ENCODE results near the genes WTIP, FXYD5, LSR and FFAR1.

- RRBS: 3% methylated on average over 66 of the region's 142 CpGs
Measured at GRCh38 chr19:34481418-34482335, at the start of gene WTIP. WTIP (plus strand) TSS chr19:34481758.

DNA sequence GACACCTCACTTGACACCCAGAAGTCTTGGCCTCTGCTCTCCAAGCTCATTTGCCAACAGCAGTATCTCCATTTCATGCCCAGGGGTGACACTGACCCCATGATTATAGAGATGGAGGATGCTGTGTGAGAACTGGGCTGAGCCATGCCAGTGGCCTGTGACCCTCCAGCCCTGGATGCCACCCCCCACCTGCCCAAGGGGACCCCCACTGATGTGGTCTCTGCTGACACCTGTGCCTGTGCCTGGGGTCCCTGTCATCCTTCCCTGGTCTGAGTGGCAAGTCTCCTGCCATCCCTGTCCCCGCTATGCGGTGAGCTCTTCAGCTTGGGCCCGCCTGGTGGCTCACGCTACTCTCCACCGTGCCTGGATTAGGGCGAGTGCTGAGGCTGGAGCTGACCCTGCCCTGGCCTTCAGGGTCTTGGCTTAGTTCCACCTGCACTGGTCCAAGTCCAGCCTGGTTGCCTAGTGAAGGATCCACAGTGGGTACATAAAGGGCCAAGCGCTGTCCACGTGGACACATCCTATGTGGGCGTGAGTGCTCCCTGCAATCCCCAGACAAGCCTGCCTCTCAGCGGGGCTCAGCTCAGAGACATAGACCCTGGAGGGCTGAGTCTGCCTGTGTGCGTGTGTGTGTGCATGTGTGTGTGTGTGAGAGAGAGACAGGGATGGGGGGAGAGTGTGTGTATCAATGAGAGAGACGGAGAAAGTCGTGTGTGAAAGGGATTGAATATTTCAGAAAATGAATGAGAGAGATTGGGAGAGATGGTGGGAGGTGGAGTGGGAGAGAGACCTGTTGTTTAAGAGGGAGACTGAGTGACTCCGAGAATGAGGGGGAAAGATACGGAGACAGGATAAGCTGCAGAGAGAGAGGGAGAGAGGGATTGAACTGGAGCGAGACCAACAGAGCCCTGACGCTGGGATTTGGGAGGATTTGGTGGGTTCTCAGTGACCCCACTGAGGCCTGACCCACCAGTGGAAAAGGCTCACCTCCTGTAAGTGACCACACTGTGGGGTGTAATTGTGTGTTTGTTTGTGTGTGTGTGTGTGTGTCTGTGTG lies 22.1 kb downstream of the WTIP start:
- RRBS: no CpG with 5 or more reads among the region's 17 CpGs

GRCh38 chr19:34676576-34677150 lies 296 bp downstream of the SCGB2B2 start:
- RRBS: no CpG with 5 or more reads among the region's 17 CpGs

GRCh38 chr19:34732822-34733097 lies 1.3 kb upstream of the ZNF181 start:
- RRBS: no CpG with 5 or more reads among the region's 10 CpGs

- RRBS: 74% methylated on average over 5 of the region's 28 CpGs
Measured at GRCh38 chr19:34832793-34833221, 59.8 kb upstream of the ZNF599 start.

DNA sequence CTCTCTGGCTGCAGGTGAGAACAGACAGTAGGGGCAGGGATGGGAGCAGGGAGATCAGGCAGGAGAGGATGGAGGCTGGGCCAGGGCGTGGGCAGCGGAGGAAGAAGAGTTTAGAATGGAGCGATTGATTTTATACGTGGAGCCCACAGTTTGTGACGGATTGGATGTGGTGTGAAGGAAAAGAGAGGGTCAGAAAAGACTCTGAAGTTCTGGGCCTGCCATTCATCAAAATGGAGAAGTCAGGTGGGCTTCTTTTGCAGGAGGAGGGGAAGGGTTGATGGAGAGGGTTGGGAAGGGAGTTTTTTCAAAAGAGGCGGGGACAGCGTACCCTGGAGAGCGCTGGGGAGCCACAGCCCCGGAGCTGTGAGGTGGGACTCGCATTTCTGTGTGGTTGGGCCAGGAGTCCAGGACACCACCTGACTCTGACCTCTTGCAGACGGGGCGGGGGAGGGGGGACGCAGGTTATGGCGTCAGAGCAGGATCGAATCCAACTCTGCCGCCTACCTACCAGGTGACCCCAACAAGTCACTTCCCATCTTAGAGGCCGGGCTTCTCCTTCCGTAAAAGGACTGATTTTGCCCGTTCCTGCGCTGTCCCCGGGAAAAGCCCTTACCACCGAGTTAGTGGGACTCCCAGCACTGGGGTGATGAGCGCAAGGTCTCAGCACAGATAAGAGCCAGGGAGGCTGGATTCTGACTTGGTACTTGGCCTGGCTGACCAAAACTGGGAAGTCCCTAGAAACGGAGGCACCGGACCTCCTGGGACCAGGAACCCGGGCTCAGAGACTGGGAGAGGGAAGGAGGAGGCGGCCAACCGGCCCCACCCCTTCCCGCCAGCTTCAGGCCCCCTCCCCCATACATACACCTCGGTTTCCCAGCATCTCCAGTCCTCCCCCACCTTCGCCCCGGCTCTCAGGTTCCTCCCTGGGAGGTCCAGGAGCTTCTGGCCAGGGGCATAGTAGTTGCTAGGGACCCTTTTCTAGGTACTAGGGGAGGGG lies 756 bp upstream of the GRAMD1A start:
- RRBS: 10% methylated on average over 8 of the region's 32 CpGs

- RRBS: no CpG with 5 or more reads among the region's 38 CpGs
Measured at GRCh38 chr19:35012921-35014086, 13.2 kb downstream of the GRAMD1A start.

DNA sequence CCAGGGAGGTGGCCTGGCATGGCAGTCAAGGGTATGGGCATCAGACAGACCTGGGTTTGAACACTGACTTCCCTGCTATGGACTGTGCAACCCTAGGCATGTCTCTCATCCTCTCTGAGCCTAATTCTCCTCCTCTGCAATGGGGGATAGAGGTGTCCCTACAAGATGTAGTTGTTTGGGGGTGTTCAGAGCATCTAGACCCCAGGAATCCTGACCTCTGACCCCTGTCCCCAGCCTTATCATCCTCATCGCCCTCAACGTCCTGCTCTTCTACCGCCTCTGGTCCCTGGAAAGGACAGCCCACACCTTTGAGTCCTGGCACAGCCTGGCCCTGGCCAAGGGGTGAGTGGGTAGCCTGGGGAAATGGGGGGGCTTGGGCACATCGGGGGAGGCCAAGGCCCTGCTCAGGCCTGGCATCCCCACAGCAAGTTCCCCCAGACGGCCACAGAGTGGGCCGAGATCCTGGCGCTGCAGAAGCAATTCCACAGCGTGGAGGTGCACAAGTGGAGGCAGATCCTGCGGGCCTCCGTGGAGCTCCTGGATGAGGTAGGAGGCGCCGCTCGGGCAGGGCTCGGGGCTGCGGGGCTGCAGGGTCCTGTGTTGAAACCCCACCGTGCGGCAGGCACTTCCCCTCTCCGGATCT lies 7.1 kb upstream of the SCN1B start:
- RRBS: no CpG with 5 or more reads among the region's 18 CpGs

DNA sequence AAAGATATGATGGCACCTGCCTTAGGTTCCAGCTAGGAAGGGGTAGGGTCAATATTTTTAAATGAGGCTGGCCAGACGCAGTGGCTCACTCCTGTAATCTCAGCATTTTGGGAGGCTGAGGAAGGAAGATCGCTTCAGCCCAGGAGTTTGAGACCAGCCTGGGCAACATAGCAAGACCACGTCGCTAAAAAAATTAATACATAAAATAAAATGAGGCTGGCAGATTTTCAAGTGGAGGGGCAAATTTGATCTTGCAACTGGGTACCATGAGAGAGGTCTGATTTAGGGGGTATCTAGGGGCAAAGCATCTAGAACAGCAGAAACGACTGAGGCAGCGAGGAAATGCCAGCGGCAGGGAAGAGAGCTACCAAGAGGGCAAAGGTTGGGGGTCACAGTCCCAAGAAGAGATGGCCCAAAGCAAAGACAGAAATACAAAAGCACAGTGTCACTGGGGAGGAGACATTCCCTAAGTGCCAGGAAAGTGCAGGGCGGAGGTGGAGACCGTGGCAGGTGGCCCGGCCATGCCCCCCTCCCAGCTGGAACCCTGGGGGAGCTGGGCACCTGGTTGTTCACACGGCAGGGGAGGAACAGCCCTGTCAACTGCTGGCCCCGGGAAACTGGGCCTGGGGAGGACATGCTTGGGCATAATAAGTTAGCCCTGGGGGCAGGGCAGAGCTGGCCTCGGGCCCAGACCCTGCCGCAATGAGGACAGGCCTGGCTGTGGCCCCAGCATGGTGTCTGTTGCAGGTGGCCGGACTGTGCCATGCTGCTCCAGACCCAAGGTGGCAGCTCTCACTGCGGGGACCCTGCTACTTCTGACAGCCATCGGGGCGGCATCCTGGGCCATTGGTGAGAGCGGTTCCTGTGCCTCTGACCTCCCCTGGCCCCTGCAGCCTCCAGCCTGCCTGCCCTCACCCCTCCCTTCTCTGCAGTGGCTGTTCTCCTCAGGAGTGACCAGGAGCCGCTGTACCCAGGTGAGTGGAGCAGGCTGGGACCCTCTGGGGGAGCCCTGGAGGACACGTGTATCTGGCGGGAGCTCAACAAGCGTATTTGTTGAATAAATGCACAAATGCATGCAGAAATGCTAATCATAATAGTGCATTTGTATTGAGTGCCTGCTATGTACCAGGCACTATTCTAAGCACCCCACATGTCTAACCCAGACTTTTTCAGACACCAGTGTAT lies 7.4 kb downstream of the HPN start:
- RRBS: 34% methylated on average over 2 of the region's 23 CpGs

- RRBS: 81% methylated on average over 4 of the region's 22 CpGs
Measured at GRCh38 chr19:35109399-35110068, 6.1 kb upstream of the FXYD3 start.

DNA sequence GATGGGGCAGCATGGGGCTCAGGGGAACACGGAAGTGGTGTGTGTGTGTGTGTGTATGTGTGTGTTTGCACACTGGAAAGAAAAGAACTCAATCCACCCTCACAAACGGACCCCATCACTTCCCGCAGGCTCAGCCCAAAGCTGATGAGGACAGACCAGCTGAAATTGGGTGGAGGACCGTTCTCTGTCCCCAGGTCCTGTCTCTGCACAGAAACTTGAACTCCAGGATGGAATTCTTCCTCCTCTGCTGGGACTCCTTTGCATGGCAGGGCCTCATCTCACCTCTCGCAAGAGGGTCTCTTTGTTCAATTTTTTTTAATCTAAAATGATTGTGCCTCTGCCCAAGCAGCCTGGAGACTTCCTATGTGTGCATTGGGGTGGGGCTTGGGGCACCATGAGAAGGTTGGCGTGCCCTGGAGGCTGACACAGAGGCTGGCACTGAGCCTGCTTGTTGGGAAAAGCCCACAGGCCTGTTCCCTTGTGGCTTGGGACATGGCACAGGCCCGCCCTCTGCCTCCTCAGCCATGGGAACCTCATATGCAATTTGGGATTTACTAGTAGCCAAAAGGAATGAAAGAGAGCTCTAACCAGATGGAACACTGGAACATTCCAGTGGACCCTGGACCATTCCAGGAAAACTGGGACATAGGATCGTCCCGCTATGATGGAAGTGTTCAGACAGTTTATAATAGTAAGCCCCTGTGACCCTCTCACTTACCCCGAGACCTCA lies 7.9 kb downstream of the FXYD3 start:
- RRBS: no CpG with 5 or more reads among the region's 10 CpGs

DNA sequence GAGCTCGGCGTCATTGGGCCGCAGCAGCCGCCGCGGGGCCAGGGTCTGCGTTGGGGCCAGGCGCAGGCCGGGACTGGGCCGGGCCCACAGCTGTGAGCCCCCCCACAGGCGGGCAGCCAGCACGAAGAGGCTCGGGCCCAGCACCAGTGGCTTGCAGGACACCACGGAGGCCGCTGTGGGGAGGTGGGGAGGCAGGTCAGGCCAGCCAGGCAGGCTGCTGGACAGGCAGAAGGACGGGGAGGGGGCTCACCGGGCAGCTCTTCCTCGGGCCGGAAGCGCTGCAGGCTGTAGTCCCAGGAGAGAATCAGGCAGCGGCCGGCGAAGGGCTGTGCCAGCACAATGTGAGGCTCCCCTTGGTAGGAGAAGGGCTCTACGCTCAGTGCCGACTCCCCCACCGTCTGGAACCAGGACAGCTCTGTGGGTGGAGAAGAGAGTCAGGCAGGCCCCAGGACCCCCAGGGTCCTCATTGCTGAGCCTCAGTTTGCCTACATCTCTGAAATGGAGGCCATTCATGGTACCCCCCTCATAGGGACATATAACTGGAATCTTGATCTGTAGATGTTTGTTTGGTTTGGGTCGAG lies 8.2 kb downstream of the LGI4 start:
- RRBS: 35% methylated on average over 4 of the region's 27 CpGs

DNA sequence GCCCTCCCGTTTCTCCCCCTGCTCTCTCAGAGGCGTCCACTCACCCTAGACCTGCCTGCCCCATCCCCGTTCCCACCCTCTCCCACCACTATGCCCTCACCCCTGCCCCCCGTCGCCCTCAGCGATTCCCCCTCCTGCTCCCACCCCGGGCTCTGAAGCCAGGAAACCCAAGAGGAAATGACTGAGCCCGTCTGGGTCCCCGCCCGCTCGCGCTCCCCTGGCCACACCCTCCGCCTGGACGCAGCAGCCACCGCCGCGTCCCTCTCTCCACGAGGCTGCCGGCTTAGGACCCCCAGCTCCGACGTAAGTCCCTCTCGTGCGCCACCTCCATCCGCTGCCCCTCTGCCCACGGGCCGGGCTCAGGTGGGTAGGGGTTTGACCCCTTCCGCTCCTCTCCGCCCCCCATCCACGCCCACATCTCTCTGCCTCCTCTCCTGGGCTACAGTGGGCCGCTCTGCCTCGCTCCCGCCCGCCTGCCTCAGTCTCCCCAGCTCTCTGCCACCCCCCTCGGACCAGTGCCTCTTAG lies at the start of gene FXYD5:
FXYD5 (plus strand) TSS at position 229 of the 526 bp plus-strand sequence.
- RRBS: 6% methylated on average over 6 of the region's 34 CpGs

GRCh38 chr19:35156399-35157073 lies 2.0 kb downstream of the FXYD5 start:
- RRBS: no CpG with 5 or more reads among the region's 9 CpGs

GRCh38 chr19:35175804-35176091 lies 21.2 kb downstream of the FXYD5 start:
- RRBS: no CpG with 5 or more reads among the region's 4 CpGs

DNA sequence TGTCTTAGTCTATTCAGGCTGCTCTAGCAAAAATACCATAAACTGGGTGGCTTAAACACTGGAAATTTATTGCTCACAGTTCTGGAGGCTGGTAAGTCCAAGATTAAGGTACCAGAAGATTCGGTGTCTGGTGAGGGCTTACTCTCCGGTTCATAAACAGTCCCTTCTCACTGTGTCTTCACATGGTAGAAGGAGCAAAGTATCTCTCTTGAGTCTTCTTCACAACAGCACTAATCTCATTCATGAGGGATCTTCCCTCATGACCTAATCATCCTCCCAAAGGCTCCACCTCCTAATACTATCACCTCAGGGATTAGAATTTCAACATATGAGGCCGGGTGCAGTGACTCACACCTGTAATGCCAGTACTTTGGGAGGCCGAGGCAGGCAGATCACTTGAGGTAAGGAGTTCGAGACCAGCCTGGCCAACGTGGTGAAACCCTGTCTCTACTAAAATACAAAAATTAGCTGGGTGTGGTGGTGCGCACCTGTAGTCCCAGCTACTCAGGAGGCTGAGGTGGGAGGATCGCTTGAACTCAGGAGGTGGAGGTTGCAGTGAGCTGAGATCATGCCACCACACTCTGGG lies 31.7 kb downstream of the FAM187B start:
- RRBS: no CpG with 5 or more reads among the region's 8 CpGs

GRCh38 chr19:35210596-35211118 lies 17.9 kb downstream of the FAM187B start:
- RRBS: no CpG with 5 or more reads among the region's 10 CpGs

- RRBS: 4% methylated on average over 30 of the region's 80 CpGs
Measured at GRCh38 chr19:35248231-35249235, at the start of gene LSR. LSR (plus strand) TSS chr19:35249002.

- RRBS: no CpG with 5 or more reads among the region's 11 CpGs
Measured at GRCh38 chr19:35284688-35285275, 2.5 kb downstream of the HAMP start.

DNA sequence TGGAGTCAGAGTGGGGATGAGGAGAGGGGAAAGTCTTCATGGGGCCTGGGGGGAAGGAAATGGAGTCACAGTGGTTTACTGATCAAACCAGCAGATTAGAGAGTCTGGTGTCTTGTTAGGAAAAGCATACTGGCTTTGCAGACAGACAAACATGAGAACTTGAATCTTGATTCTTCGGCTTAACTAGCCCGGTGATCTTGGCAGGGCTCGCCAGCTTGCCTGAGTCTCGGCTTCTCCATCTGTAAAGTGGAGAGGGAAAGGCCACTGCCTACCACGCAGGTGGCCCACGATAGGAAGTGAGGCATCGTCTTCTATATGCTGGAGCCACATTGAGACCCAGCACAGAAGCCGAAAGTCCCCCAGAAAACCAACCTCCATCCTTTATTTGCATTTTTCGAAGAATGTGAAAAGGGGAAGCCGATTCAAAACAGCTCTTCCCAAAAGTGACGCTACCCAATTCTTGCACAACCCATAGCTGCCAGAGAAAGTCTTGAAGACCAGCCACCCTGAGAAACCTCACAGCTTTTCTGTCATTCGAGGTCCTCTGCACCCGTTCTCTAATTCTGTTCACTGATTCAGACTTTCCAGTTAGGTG lies at the start of gene FFAR1:
FFAR1 (plus strand) TSS at position 519 of the 595 bp plus-strand sequence.
- RRBS: no CpG with 5 or more reads among the region's 13 CpGs